Left common carotid artery plus branches (tissue), 1 donor: ENCODE measurements around a stretch of chr15.

DNA sequence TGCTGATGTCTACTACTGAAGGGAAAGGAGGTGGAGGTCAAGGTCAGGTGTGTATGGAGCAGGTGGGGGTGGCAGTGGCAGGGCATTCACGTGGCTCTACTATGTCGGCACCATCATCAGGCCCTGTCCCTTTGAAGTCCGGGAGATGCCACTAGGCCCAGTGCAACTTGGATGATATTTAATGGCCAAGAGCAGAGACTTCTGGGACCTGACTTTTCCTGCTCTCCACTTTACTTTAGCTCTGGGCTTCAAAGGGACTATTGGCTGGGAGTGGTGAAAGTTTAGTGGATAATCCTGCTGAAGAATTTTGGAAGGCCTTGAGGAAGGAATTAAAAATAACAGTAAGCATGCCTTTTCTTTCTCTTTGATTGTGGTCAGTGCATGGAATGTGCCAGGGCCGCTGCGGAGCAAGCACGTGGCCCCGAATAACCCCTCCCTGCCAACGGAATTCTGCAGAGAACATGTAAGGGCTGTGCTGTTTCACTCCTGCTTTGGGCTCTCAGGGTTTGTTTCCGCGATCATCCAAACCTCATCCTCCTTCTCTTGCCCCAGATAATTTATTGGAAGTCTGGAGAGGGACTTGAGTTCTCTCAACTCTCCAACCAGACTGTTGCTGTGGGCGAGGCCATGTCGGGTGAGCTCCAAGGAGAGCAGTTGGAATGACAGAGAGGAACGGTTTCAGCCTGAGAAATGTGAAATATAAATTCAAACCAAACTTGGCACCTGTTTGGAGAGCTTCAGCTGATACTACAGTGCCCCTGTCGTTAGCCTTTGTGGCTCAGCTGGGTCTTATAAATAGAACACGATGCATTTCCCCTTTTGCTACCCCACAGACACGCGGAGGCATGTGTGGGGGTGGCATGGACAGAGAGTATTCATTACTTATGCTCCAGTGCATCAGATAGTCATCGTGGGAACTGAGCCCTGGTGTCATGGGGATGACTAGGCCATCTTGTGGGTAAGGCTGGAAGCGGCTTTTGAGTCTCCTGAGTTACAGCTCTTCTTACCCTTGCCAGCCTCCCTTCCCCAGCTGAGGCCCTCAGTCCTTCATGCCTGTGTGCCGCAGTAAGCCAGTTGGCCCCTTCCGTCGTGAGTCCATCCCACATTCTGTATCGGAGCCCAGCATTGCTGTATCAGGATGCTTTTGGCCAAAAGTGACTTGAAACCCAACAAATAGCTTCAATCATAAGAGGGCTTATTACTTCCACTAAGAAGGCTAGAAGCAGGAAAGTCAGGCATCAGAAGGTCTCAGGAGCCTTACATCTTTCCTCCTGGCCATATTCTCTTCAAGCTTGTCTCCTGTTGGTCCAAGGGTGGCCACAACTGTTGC is 15.4 kb downstream of the SMAD3 start:
- PRO-cap = no peak

- PRO-cap = no peak
Observed at GRCh38 chr15:67081847-67082915, 16.8 kb downstream of the SMAD3 start.

- PRO-cap = no peak
Observed at GRCh38 chr15:67130829-67131373, 65.5 kb downstream of the SMAD3 start.

GRCh38 chr15:67145960-67146707 is 80.7 kb downstream of the SMAD3 start:
- PRO-cap = no peak

- PRO-cap = no peak
Observed at GRCh38 chr15:67148287-67148935, 83.0 kb downstream of the SMAD3 start.

DNA sequence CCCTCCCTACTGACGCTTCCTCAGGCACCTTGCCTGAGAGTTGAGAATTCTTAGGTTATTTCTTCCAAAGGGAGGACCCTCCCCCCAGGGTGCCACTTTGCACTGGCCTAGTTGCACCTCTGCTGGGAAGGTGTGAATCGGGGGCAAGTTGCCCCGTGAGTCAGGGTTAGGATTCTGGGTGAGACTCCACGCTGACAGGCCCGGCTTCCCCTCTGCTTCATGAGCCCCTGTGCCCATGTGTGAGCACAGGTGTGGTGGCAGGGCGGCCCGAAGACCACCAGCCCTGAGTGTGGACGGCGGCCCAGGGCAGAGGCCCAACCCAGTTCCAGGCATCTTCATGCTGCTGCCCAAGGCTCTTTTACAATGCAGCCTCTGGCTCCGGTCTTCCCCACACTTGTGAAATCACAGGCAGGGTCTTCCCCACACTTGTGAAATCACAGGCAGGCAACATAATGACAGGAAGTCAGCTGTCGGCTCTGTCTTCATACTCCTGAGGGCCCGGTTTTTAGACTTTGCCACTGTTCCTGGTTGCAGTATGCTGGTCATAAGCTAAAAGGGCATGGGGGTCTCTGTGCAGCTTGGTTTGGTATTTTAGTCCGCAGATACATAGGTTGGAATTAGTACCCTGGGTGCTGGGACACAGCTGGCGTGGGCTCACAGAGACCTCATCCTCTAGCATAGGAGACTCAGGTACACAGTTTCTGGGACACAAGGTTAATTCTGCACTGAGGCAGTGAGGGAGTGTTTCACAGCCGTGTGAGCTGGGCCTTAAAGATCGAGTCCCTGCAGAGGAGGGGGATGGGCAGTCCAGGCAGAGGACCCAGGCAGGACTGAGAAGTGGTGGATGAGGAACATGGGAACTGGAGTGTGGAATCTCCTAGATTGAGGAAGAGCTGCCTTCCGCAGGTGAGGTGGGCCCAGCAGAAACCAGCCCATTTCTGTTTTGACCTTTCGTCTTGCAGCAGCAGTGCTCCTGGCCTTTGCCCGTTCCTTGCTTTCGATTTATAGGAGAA is 78.7 kb downstream of the AAGAB start:
- PRO-cap = no peak

DNA sequence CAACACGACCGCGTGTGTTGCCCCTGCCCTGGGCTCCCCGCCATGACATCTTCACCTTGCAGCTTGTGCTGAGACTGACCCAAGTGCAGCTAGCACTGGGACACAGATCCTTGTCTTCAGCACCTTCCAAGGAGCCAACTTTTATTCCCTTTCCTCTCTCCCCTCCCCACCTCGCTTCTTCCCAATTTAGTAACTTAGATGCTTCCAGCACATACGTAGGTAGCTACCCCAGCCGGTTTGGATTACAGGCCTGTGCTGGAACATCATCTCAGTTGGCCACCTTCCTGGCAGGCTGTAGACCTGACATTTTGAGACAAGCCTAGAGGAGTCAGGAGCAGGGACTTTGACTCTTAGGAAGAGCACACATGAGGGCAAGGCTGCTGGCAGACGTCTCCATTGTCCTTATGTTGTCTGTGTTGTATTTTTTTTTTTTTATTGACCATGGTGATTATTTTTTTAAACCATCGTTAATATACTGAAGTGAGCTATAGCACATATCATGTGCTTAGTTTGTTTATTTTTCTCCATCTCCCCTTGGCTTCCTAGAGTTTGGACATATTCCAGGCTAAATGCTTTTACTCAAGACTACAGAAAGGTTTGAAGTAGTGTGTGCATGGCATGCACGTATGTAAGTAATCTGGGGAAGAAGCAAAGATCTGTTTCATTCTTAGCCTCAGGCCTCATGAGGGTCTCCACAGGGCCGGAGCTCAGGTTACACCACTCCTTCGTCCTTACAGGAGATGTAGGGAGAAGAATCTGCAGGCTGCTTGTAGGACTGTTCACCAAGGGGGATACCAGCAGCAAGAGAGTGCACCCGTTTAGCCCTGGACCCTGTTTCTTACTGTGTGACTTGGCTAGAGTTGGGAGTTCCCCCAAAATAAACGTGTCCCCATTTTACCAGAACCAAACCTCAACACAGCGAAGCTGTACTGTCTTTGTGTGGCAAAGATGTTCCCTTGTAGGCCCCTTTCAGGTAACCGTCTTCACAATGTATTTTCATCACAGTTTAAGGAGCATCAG is 60.9 kb downstream of the AAGAB start:
- PRO-cap = no peak

DNA sequence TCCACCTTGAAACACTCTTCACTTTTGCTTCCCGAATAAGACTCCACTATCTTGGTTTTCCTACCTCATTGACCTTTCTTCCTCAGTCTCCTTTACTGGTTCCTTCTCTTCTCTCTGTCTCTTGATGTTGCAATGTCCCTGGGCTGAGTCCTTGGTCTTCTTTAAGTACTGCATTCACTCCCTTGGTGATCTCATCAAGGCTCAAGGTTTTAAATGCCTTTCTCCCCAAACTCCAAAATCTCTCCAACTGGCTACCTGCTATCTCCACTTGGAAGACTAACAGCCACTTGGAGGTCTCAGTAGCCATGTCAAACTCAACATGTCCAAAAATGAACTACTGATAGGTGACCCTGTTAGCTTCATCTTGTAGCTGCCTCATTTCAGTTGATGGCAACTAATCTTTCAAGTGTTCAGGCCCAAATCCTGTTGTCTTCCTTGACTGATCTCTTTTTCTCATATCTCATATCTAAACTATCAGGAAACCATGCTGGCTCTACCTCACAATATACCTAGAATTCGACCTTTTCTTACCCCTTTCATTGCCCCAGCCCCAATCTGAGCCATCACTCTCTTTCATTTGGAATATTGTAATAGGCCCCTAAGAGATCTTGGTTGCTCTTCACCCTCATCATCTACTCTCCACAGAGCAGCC is 31.3 kb downstream of the AAGAB start:
- PRO-cap = no peak

- PRO-cap = no peak
Observed at GRCh38 chr15:67240990-67241686, 13.3 kb downstream of the AAGAB start.

DNA sequence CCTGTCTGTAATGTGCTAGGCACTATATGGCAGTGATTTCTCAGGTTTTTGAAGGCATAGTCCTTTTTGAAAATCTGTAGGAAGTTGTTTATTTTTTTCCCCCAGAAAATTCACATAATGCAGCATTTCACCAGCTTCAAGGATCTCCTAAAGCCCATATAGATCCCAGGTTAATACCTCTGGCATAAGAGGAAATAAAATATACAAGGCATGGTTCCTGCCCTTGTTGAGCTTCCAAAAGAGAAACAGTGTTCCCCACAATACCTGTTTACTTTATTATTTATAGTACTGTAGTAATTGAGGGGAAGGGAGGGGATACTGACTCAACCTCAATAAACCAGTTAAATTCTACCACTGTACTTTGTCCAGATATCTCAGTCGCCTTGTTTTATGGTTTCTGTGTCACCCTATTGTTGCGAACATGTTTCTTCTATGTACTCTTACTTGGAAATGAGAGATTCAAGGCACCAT is 28.6 kb downstream of the MAP2K5 start:
- PRO-cap = no peak

DNA sequence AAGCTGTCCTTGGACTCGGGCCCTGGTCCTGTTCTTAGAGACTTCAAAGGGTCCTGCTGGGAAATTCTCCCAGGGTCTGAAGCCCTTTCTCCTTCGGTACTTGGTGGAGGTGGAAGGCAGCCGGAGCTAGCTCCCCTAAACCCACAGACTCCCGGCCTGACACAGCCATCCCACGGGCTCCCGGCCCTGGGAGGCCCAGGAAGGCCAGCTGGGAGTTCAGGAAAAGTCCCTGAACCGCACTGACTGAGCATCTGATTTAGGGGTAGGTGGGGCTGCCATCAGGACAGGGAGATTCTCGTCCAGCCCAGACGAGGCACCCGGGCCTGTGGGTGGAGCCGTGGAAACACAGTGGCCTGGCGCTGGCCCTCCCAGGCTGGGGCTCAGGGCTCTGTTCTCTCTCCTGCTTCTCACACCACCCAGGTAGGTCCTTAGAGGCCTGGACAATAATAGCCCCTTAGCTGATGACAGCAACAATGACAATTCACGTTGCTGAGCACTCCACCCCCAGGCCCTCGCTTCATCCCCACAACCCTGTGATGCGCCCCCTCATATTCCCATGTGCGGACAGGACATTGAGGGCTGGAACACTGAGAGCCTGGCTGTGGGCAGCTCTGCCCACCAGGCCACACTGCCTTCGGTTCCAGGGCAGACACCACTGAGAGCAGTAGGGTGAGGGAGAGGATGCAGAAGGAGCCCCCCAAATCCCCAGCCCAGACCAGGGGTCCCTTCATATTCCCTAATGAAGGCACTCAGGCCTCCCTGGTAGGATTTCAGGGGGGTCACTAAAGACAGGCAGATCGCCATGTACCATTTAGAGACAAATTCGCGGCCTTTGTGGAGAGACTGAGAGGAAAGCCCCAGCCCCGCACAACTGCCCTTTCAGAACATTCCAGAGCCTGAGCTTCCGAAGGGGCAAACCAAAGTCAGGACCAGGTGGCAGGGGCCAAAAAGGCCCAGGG is 4.5 kb downstream of the CALML4 start:
- PRO-cap = no peak

DNA sequence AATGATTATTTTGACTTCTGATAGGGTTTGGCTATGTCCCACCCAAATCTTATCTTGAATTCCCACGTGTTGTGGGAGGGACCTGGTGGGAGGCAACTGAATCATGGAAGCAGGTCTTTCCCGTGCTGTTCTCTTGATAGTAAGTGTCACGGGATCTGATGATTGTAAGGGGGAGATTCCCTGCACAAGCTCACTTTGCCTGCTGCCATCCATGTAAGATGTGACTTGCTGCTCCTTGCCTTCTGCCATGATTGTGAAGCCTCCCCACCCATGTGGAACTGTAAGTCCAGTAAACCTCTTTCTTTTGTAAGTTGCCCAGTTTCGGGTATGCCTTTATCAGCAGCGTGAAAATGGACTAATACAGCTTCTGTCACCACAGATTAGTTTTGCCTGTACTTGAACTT is 7.2 kb downstream of the FEM1B start:
- PRO-cap = no peak

DNA sequence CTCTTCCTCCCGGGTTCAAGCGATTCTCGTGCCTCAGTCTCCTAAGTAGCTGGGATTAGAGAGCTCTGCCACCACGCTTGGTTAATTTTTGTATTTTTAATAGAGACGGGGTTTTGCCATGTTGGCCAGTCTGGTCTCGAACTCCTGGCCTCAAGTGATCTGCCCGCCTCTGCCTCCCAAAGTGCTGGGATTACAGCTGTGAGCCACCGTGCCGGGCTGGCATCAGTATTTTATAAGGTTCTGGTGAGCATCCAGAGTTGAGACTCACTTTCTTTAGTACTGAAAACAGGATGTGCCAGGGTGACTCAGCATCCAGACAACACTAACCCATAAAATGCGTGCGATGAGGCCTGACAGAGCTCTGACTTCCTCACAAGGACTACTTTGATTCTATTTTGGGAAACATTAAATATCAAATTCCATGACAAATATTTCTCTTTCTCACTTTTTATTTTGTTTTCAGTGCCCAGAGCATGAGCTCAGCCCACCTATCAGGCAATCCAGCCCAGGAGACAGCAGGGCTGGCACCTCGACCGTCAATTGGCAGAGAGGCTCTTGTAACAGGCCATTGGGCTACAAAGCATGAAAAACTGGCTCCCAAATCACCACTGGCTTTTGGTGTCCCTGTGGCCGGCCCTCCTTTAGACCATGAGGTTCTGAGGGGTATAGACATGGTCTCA is 74.9 kb downstream of the FEM1B start:
- PRO-cap = no peak

DNA sequence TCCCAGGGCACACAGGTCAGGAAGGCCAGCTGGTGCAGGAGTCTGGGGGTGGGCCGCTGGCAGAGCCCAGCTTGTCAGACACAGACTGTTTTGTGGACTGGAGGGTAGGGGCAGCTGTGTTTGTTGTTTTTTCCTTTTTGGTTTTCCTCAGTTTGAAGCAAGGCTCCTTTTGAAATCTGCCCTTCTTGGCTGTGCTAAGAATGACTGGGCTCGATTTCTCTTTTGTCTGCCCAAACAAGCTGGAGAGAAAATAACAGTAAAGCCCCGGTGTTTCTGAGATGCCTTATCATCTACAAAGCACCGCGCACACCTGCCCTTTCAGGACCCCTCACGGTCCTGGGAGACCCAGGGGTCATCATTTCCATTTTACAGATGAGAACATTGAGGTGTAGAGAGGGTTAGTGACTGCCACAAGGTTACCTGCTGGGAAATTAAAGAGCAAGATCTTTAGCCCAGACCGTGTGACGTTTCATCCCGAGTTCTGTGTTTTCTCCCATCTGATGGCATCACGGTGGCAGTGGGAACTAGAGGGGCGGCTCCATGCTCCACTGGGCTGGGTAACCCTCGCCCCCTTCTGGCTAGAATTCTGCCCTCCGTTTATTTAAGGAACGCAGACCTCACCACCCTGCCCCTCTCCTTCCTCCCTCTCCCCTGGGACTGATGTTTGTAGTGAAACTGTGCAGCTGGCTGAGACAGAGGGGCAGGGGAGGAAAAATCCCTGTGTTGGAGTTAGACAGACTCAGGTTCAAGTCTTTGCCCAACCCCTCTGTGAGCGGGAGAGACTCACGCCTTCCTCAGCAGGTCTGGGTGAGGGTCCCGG is 65.8 kb downstream of the ITGA11 start:
- PRO-cap = unidirectional peak, minus-strand start at position 483 of the sequence

DNA sequence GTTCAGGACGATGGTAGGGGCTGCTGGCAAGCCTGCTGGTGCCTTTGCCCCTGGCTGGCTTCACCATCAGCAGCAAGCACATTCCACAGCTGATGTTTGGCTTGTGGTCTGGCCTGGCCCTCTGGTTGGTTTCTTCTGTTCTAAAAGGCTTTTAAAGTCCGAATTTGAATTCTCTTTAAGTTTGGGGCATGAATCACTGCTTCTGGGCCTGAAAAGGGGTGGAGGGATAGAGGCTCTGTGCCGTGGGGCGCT is 10.2 kb downstream of the ITGA11 start:
- PRO-cap = no peak

DNA sequence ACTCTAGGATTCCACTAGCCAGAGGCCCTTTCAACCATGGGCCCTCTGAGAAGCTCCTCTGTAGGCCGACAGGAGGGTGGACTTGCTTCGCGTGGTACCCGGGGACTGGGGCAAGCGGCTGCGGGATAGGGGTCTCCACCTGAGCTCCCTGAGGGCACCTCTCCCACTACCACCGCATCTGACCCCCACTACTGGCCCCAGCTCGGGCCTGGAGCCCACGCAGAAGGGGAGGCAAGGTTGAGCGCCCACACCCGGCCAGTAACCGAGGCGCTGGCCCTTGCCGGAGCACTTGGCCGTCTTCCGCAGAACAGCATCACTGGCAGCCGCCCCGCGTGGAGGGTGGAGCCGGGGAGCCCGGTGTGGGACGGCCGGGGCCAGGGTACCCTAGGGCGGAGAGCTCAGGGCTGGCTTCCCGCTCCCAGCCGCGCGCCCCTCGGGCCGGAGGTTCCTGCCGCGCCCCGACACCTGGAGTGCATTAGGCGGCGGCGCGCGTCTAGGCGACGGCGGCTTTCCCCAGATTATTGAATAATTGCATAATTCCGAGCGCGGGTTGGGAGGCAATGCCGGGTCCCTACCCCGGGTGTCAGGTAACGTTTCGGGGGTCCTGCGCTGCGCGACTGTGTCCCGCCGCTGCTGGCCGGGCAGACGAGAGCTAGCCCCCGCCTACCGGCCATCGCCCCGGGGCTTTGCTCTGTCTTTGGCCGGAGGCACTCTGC is 1.0 kb downstream of the ITGA11 start:
- PRO-cap = no peak

DNA sequence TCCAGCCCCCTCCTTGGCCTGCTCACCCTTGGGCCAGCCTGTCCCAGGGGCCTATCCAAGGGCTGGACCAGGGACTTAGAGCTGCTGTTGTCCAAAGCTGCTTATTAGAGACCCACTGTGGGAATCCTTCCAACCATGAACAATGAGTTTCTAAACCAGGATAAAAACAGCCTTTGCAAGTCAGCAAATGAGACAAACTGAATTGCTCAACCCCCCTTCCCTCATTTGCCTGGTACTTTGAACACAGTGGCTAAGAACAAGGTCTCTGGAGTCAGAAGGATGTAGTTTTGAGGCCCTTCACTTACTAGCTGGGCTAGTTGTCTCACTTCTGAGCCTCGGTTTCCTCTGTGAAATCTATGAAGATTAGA is 44.8 kb downstream of the ANP32A start:
- PRO-cap = no peak

DNA sequence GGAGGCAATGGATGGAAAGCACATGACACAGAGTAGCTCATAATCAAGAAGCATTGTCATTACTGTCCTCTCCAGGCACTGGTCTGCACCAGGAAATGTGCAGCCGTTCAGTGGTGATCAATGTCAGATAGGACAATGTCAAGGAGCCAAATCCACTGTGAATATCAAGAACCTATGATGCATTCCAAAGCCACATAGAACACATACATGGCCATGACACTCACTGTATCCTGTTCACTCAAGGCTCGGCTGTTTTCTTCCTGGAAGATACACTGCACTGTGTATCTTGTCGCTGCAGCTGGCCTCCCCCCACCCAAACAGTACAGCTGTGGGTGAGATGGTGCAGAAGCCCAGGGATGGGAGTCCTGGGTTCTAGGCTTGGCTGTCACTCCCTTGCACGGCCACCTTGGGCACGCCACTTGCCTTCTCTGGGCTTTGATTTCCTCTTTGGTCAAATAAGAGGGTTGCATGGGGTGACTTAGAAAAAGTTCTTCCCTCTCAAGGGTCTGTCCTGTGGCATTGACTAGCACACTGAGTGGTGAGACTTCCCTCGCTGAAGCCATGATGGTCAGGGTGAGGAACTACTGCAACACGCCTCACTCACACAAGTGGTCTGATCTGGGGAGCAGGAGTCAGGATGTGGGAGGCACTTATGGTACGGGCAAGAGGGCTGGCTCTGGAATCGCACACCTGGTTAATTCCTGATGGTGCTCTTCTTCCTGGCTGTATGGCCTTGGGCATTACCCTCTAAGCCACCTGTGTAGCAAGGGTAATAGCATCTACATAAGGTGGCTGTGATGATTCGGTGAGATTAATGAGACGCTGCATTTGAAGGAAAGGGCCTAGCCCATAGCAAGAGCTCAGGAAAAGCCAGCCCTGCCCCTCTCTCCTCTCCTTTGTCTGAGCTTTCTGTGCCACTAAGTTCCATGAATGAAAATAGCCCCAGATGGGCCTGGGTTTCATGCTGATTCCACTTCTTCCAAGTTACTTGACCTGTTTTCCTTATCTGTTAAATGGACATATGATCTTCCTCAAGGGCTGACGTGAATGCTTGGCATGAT is 44.1 kb downstream of the ANP32A start:
- PRO-cap = no peak

DNA sequence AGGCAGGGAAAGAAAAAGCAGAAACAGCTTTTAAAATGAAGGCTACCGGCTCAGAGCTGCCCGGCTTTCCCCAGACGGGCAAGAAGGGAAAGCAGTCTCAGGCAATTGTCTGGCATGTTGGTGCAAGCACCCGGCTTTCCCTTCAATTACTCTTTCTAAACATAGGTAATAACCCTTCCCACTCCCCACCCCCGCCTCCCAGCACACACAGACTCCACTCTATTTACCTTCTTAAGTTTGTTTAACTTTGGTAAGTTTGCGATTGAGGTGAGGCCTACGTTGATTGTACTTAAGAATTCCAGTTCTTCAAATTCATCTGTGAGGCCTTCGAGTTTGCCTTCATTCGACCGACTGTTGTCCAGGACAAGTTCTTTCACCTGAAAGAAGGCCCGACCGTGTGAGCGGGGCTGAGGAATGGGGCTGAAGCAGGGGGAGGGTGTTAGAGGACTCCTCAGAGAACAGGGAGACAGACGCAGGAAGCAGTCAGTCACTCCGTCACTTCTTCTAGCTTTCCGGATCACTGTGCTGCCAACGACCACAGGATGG is 33.1 kb downstream of the ANP32A start:
- PRO-cap = no peak

- PRO-cap = no peak
Observed at GRCh38 chr15:68789535-68790566, 30.8 kb downstream of the ANP32A start.